Diencephalon (tissue), 2 donors: ENCODE measurements around the genes MAST3, PDE4C, CRLF1 and TMEM59L.

- RAMPAGE, long total RNA = no peak
Measured at GRCh38 chr19:18021026-18021948, 13.3 kb downstream of the ARRDC2 start.

- RAMPAGE, long total RNA = no peak
Measured at GRCh38 chr19:18097394-18098276, at the start of gene MAST3. TSS of gene MAST3 (plus strand) at chr19:18097778.

- RAMPAGE, long total RNA = no peak
Measured at GRCh38 chr19:18119075-18120220, 21.9 kb downstream of the MAST3 start.

GRCh38 chr19:18204544-18204971 lies 716 bp upstream of the RAB3A start:
- RAMPAGE, long total RNA = no peak

DNA sequence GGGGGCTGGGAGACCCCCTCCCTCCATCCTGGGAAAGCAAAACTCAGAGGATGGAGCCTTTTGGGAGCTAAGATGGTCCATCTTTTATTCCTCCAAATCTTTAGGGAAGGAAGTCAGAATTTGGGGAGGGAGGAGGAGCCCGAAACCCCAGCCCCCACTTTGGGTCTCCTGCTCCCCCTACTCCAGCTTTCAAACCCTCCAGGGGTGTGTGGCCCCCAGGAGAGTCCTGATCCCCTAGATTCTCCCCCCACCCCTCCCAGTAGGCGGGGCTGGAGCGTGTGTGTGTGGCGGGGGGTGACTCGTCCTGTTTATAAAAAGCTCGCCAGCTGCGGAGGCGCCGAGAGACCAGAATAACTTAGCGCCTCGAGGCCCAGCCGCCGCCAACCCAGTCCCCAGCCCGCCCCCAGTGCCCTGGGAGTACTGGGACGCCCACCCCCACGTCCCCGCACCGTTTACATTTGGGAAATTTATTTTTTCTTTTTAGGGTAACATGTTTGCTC lies 1.2 kb upstream of the RAB3A start:
- RAMPAGE, long total RNA = no peak

GRCh38 chr19:18225520-18226801 lies at the start of gene PDE4C:
TSS of gene PDE4C (minus strand) at chr19:18226438.
- RAMPAGE, long total RNA = no peak

- RAMPAGE, long total RNA = no peak
Measured at GRCh38 chr19:18232511-18233270, 6.5 kb upstream of the PDE4C start.

- RAMPAGE, long total RNA = no peak
Measured at GRCh38 chr19:18292436-18293342, 11.3 kb upstream of the JUND start.

GRCh38 chr19:18306040-18306662 lies 16.7 kb downstream of the LSM4 start:
- RAMPAGE, long total RNA = no peak

- RAMPAGE, long total RNA = no peak
Measured at GRCh38 chr19:18389435-18389945, 3.5 kb downstream of the GDF15 start.

- RAMPAGE, long total RNA = no peak
Measured at GRCh38 chr19:18434127-18434714, 3.7 kb downstream of the ISYNA1 start.

DNA sequence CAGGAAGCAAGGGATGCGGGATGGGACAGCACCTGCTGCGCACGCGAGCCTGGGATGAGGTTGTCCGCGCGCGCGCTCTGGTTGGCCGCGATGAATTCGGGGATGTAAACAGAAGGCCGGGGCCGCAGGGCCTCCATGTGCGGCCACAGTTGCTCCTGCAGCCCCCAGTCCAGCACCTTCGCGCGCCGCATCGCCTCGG lies 1.4 kb downstream of the ISYNA1 start:
- RAMPAGE, long total RNA = no peak

DNA sequence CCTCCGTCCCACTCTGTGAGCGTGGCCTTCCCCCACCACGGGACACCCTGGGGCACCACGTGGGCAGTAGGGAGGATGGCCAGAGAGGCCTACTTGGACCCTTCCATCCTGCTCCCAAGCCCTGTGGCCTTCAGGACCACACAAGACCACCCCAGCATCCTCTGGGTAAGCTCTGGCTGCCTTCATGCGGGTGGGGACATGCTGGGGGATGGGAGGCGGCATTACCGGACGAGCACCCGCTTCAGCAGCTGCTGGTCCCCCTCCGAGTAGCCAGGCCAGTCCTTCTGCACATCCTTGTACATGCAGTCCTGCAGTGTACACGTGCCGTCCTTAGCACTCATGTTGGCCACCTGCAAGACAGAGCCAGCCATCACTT lies 20.0 kb upstream of the ISYNA1 start:
- RAMPAGE, long total RNA = no peak

DNA sequence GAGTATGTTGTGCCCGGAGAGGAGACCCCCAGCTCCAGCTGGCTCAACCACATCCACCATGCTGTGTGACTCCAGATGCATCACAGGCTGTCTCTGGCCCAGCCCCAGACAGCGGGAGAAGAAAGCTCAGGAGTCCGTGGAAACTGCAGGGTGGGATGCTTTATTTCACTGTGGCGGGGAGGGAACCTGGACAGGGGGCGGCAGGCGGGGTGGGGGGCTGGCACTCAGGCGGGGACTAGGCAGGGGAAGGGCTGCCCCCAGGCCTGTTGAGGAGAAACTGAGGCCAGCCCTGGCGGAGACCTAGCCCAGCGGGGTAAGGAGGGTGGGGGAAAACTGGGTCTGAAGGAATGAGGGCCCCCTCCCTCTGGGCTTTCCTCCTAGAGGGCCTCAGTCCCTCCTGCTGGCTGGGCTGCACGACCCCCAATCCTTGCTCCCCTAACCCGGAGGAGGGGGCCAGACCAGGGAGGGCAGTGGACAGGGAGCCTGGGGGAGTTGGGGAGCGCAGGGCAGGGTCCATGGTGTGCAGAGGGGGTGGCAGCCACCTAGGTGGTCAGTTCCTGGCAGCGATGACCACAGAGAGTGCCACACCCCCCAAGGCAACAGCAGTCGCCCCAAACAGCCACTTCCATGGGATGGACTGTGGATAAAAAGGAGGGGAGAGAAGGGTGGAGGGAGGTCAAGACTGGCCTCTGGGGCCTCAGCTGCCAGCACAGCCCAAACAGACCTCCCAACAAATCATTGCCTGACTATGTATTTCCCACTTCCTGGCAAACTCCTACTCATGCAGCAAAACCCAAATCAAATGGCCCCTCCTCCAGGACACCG lies 10.0 kb upstream of the ELL start:
- RAMPAGE, long total RNA = no peak

DNA sequence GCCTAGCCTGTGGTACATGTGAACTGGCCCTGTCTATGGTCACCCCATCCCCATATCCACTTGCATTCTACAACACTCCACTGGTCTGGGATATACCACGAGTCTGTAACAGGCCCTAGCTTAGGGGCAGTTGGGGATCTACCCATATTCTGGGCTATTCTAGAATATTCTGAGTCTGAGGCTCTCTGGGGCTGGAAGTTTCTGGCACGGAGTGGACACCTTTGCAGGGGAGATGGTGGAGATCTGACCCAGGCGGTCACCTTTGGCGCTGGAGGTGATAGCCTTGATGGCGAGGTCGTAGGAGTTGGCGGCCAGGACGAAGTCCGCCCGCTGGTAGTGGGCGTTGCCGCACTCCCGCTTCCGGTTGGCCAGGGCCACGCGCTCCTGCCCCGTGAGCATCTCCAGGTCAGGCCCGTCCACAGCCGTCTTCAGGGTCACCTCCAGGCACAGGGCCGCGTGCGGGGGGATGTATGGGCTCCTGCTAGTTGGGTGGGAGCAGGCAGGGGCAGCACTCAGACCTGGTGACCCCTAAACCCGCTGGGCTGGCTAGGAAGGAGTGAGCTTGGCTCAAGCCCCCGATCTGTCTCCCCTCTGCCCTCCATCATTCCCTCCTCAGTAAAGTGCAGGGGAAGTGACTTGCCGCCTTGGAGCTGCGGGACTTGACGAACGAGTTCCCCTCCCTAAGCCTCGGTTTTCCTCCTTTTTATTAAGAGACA lies 5.3 kb downstream of the FKBP8 start:
- RAMPAGE, long total RNA = no peak

DNA sequence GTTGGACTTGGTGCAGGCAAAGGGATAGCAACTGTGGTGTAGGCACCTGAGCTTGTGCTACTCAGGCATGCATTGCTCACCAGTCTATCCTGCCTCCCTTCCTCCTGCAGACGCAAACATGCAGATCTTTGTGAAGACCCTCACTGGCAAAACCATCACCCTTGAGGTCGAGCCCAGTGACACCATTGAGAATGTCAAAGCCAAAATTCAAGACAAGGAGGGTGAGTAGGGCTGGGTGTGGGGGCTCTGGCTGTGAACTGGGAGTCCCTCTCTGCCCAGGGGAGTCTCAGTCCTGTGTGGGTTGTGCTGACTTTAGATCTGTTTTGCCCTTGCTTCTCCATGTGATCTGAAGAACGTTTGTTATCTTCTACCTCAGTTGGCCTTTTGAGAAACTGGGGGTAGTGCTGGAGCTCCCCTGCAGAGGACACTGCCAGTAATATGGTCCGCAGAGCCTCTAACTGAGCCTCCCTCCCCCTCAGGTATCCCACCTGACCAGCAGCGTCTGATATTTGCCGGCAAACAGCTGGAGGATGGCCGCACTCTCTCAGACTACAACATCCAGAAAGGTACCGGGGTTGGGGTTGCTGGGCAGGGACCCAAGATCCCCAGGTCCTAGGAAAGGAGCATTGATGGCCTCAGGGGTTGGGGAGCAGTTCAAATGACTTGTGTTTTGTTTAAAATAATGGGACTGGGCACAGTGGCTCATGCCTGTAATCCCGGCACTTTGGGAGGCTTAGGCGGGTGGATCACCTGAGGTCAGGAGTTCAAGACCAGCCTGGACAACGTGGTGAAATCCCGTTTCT lies 1.7 kb downstream of the UBA52 start:
- RAMPAGE, long total RNA = no peak

GRCh38 chr19:18577472-18577930 lies 5.8 kb downstream of the UBA52 start:
- RAMPAGE, long total RNA = no peak

DNA sequence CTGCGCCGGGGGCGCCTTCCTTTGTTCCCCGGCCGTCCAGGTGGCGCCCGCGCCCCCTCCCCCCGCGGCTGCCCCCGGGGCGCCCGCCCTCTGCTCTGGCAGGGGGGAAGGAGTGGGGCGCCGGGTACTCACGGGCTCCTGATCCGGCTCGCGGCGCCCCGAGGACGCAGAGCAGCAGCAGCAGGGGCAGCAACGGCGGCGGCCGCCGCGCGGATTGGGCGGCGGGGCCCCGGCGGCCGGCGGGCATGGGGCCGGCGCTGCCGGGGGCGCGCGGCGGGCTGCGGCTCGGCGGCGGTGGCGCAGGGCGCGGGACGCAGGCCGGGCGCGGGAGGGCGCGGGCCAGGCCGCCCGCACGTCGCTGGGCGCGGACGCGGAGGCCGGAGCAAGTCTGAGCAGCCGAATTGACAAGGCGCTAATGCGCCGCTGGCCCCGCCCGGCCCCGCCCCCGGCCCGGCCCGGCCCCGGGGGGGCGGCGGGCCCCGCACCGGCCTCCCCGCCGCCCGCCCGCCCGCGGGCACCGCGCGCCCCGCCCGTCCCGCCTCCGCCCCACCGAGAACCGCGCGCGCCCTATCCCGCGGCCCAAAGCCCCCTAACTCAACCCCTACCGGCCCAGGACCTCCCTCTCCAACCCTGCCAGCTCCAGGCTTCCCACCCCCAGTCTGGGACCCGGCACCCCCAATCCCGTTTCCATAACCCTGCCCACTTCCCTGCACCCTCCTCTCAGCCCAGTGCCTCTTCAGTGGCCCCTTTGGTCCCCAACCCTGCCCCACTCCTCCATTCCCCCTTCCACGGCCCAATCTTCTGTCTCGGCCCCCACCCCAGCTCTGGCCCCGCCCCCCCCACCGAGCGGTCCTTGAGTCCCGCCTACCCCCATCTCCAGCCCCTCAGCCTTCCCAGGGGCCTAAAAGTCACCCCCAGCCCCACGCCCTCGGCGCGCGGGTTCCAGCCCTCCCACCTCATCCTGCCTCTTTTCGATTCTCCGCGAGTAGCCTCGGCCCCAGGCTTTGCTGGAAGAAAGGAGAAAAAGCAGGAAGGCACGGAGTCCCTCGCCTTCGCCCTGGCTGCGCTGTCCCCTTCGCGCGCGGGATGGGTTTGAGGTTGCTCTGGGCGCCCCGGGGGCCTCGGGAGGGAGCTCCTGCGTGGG lies at the start of gene CRLF1:
CRLF1 (minus strand) TSS at position 390 of the 1,144 bp plus-strand sequence.
- RAMPAGE, long total RNA = no peak

GRCh38 chr19:18612463-18613340 lies at the start of gene TMEM59L:
TSS of gene TMEM59L (plus strand) at chr19:18612870.
- RAMPAGE, long total RNA = no peak

GRCh38 chr19:18645097-18645730 lies 8.4 kb downstream of the KLHL26 start:
- RAMPAGE, long total RNA = no peak